Measurements from ENCODE around the genes FXYD3 and FXYD1.

DNA sequence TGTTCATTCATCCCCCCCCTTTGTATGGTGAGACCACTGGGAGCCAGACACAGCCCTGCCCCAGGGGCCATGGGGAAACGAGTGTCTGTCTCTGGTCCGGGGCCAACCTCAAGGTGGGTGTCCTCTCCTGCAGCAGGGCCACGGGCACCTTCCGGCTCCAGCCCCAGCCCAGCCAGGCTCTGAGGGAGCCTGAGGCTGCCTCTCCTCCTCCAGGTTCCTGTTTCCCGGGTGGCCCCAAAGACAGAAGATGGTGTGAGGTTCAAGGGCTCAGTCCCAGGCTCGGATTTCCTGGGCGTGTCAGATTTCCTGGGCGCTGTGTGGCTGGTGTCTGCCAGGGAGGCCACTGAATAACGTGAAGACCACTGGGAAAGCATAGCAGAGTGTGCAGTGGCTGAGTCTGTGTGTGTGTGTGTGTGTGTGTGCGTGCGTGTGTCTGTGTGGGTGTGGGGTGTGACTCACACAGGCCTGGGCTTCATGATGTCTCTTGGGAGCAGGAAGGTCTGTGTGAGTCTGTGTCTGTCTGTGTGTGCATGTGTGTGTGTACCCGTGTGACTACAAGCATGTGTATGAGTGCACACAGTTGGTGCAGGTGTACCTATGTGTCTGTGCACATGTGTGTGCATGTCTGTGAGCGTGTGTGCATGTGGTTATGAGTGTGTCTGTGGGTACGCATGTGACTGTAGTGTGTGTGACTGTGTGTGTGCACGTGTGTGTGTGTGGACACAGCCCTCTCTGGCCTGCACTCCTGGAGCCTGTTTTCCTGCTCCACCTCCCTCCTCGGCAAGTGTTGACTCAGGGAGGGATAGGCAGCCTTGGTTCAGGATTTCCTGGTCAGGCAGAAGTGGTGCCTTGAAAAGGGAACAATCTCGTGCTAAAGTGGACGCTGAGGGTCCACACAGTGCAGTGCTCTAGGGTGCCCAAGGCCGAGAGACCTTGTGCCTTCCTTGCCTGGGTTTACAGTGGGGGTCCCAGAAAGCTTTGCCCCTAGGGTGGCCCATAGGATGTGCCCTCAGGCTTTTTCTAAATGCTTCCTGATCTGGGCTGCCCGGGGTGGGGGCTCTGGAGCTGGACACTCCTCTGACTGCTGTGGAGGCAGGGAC, 28.2 kb downstream of the CEBPA start:
- PRO-cap, result no peak

- PRO-cap, result no peak
These were observed 2.2 kb downstream of the CEBPA start for GRCh38 chr19:33299961-33300673.

DNA sequence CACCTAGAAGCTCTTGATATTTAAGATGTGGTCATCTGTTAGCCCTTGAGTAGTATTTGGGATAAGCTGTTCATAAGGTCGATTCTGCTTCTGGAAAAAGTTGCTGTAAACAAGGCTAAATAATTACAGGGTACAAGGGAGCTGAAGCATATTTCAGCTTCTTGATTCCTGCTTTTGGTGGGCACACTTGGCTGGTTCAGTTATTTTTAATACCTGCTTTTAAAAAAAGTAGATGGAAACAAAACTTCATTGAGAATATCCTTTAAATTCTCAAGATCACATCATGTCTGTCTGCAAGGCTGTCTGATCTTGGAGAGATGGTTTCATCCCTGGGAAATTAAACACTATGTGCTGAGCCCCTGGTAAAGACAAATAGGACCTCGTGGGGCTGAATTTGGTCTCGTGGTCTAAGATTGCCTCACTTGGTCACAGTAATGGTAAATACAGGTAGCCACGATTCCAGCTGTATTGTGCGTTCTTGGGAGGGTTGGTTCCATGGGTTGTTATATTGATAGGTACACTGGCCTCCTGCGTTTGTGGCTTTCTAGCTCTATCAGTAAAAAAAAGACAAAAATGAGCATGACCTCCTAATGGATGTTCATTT, 1.5 kb downstream of the CEBPG start:
- PRO-cap, result unidirectional peak, minus-strand start at position 319 of the sequence

DNA sequence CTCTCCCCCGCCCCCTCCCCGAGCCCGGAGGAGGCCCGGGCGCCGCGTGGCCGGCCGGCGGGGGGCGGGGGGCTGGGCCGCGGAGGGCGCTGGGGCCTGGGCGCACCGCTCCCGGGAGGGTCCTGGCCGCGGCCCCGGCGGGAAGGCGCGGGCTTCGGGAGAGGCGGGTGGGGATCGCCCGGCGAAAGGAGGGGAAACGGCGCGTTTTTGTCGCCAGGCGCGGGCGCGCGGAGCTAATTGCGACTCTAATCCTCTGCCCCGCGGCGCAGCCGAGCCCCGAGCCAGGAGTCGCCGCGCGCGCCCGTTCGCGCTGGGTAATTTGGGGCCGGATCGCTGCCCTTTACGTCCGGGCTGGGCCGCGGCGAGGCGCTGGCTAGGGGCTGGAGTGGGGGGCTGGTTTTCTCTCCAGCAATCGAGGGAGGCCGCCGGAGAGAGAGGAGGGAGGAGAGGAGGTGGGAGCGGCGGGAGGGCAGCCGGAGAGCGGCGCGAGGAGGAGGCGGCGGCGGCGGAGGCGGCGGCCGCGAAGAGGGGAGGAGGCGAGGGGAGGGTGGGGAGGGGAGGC, 377 bp upstream of the KCTD15 start:
- PRO-cap, result bidirectional peak, plus-strand start at position 284 of the sequence, minus-strand start outside the sequence

DNA sequence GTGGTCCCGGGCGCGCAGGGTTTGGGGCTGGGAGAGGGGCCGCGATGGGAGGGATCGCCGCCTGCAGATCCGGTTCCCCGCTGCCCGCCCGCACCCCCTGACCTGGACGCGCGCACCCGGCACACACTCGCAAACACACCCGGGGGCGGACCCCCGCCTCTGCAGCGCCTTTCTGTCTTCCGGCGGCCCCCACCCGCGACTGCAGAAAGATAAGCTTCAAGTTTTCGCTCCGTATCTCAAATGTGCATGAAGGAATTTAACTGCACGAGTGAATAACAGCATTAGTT, 799 bp downstream of the KCTD15 start:
- PRO-cap, result no peak

GRCh38 chr19:33868814-33869166, 72.1 kb downstream of the KCTD15 start:
- PRO-cap, result no peak

DNA sequence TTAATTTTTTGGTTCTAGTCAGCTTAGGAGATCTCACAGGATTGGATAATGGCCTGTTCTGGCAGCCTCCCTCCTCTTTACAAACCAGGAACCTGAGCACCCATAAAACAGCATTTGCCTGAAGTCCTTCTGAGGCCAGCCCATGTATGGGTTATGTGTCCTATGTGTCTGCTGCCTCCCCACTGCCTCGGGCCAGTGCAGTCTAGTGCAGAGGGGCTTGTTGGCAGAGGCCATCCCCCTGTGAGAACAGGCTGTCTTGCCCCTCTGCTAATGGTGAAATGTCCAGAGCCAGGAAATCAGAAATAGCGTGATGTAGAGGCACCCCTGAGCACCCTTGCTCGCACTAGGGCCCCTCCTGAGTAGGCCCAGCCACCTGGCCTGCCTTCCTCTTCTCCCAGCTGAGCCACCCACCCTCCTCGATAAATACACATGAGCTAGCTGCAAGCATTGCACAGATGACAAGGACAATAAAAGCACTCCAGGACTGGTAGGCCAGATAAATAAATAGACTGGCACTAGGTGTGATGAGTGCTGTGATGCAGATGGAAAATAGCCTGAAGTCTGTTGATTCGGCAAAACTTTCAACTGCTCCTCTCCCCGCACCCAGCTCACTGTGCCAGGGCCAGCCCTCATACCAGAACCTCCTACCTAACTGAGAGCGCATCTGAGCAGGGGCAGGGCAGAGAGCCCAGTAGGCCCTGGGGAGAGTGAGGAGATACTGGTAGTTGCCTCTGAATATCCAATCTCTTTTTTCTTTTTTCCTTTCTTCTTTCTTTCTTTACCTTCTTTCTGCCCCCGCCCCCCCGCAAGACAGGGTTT, 54.6 kb upstream of the GPI start:
- PRO-cap, result no peak

GRCh38 chr19:34772174-34772643, 806 bp downstream of the ZNF599 start:
- PRO-cap, result no peak

DNA sequence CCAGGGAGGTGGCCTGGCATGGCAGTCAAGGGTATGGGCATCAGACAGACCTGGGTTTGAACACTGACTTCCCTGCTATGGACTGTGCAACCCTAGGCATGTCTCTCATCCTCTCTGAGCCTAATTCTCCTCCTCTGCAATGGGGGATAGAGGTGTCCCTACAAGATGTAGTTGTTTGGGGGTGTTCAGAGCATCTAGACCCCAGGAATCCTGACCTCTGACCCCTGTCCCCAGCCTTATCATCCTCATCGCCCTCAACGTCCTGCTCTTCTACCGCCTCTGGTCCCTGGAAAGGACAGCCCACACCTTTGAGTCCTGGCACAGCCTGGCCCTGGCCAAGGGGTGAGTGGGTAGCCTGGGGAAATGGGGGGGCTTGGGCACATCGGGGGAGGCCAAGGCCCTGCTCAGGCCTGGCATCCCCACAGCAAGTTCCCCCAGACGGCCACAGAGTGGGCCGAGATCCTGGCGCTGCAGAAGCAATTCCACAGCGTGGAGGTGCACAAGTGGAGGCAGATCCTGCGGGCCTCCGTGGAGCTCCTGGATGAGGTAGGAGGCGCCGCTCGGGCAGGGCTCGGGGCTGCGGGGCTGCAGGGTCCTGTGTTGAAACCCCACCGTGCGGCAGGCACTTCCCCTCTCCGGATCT, 7.1 kb upstream of the SCN1B start:
- PRO-cap, result no peak

DNA sequence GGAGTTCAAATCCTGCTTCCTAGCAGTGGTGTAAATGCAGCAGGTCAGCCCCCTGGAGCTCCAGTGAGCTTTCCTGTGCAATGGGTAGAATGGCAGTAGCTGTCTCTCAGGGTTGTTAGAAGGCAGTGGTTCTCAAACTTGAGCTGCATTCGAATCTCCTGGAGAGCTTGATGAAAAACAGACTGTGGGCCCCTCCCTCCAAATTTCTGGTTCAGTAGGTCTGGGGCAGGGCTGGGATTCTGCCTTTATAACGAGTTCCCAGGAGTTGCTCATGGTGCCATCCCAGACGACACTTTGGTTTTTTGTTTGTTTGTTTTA, 3.6 kb upstream of the SCN1B start:
- PRO-cap, result no peak

DNA sequence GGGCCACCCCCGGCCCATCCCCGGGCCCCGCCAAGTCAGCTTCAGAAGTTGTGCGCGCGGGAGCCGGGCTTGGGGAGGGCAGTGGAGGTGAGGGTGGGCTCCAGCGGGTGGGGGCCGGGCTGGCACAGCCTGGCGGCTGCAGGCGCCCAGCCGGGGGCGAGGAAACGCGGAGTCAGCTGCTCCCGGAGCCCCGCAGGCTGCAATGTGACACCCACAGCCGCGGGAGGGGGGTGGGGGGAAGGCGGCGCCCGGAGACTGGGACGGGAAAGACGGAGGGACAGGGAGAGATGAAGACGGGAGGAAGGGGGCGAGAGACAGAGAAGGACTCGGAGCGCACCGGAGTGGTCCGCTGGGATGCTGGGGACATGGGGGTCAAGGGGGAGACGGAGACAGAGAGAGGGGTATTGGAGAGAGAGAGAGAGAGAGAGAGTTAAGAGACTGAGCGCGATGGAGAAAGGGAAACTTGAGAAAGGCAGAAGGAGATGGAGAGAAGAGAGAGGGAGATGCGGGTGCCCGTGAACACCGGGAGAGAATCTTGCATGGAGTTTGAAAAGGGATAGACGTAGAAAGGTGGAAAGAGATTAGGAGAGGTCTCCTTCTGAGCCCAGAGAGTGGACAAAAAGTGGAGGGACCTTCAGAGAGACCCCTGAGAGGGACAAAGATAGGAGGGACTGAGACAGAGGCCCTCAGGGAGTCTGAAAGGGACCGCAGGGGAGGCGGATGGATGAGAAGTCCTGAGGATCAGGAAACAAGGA, 862 bp downstream of the SCN1B start:
- PRO-cap, result no peak

DNA sequence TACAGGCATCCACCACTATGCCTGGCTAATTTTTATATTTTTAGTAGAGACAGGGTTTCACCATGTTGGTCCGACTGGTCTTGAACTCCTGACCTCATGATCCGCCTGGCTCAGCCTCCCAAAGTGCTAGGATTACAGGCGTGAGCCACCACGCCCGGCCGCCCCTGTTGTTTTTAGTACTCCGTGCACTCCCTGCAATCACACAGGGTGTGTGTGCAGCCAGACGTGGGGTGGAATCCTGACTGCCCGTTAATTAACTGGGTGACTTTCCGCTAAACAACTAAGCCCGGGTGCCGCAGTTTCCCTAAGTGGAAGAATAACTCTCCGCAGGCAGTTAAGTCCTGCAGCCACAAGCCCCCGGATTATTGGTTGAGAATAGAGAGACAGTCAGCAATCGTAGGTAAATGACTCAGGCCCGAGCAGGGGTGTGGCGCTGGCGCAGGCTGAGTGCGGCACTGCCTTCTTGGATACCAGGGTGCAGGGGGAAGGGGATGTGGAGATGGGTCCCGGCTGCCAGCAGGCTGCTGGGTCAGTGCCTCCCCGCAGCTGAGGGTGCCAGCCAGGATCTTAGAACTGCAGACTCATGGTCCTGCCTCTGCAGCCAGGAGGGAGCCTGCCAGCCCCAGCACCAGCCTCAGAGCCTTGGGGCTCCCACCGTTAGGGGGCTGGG, 6.1 kb upstream of the FXYD3 start:
- PRO-cap, result no peak

GRCh38 chr19:35115381-35116392, at the start of gene FXYD3:
Gene FXYD3, plus strand, starts transcription at chr19:35115823.
- PRO-cap, result no peak

- PRO-cap, result bidirectional peak, plus-strand start at chr19:35124743, minus-strand start at chr19:35124591
These were observed 8.7 kb downstream of the FXYD3 start for GRCh38 chr19:35124075-35125059.

- PRO-cap, result no peak
These were observed at the start of gene FXYD1 for GRCh38 chr19:35138725-35138889. Gene FXYD1, plus strand, starts transcription at chr19:35138824.

DNA sequence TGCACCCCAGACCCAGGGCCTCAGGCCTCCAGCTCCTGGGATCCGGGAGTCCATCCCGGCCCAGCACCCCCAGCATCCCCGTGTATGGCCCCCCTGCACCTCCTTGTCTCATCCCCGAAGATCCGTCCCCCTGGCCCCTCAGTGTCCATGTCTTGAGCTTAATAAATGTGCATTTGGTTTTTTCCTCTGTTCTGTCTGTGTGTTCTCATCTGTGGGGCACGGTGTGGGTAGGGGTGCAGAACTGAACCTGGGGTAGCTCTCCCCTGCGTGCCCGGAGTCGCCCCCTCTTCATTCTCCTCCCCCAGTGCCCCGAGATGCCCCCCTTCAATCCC, 455 bp upstream of the FXYD5 start:
- PRO-cap, result no peak

DNA sequence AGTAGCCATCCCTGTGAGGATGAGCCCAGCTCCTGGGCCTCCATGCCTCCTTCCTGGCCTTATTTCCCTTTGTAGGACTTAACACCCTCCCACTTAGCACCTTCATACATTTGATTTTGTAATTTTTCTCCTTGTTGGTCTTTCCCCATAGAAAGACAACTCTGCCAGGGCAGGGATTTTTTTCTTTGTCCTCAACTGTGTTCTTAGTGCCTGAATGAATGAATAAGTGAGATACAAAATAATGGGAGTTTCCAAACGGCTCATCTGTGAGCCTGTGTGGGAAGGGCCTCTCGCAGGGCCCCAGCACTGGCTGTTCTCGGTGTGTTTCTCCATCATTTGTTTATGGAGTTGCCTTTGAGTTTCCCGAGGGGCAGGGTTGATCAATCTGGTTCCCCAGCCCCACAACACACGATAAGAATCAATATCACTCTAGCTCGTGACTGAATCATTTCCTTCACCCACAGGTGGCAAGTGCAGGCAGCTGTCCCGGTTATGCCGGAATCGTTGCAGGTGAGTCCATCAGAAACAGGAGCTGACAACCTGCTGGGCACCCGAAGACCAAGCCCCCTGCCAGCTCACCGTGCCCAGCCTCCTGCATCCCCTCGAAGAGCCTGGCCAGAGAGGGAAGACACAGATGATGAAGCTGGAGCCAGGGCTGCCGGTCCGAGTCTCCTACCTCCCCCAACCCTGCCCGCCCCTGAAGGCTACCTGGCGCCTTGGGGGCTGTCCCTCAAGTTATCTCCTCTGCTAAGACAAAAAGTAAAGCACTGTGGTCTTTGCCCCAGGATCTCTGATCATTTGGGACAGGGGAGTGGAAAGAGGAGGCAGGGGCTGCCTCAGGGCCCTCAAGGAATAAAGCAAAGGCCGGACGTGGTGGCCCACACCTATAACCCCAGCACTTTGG, 14.8 kb downstream of the FXYD5 start:
- PRO-cap, result no peak

- PRO-cap, result no peak
These were observed 8.6 kb upstream of the LSR start for GRCh38 chr19:35240125-35240707.

GRCh38 chr19:35267939-35268159, 913 bp upstream of the USF2 start:
- PRO-cap, result bidirectional peak, plus-strand start at chr19:35268184, minus-strand start at chr19:35268126

DNA sequence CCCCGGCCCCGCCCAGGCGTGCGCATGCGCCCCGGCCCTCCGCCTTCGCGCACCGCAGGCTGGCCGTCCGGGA, 766 bp upstream of the USF2 start:
- PRO-cap, result bidirectional peak, plus-strand start at position 25 of the sequence, minus-strand start outside the sequence

All from A673 (cell line).